SUDHL5 (cell line): ENCODE measurements around the genes FAM204A, EIF3A and MCMBP.

DNA sequence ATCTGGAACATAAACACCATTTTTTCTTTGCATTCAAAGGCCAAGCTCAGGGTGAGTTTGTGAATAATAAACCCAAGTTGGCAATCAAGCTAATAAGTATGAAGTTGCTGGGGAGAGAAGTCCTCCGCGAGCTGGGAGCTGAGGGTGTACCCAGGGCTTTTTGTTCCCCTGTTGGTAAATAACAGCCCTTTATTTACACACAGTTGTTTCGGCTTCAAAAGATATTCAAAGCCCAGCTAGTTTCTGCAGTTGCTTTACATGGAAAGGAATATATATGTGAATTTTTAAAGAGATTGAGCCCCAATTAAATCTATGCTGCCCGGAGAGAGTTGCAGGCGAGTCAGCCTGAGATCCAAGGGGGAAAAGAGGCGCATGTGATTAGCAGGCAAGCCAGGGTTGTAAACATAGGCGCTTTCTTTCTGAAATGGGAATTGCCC, 70.3 kb downstream of the FAM204A start:
- PRO-cap = no peak

DNA sequence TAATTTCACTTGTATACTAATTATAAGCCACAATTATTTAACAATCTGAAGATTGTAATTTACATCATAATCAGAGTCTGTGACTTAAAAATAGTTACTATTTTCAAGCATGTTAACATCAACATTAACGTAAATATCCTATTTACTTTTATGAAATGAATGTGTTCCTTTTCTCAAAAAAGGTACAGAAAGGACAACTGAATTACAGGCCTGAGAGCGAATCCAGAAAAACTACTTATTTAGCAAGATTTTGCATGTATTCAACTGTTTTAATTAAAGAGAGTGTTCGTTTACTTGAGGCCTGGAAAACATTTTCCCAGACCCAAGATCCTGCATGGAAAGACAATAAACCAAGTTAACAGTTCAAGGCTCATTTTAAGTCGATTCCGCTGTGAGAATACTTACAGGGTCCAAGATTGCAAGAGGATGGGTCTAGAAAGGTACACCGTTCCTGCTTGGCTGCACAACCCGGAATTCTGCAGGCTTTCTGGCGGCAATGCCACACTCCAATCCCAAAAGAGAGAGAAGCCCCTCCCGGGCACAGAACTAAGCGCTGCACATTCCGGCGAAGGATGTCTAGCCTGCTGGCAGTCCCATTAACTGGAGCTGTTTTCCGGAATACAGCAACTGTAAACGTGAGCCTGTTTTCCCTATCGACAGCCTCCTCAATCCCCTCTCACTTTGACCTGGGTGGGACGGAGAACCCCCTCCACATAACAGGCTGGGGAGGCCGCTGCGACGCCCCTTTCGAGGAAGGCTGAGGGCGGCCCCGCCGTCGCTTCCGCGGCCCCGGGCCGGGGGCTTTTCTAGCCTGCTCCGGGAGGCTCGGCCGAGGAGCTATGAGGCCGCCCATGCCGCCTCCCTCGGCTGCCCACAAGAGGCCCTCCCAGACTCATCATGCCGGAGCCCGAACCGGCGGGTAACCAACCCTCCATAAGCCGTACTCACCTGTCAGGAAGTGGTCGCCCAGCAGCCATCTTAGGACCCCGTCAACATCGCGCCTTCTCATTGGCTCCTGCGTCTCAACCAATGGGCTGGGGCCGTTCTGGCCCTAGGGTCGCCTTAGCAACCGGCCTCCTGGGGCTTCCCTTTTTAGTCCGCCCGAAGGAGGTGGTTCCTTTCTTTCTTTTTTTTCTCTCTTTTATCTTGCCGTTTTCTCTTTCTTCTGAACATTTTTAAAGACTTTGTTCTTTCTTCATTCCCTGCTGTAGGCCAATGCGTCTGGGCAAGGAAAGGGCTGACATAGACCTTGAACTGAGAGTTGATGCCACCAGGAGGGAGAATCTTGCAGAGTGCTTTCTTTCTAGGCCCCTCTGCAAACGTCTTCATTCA, at the start of gene FAM204A:
Gene FAM204A, minus strand, starts transcription at position 1,003 of the 1,332 bp plus-strand sequence.
- PRO-cap = unidirectional peak, minus-strand start at position 999 of the sequence

GRCh38 chr10:118572360-118572689, 23.1 kb downstream of the PRLHR start:
- PRO-cap = no peak

DNA sequence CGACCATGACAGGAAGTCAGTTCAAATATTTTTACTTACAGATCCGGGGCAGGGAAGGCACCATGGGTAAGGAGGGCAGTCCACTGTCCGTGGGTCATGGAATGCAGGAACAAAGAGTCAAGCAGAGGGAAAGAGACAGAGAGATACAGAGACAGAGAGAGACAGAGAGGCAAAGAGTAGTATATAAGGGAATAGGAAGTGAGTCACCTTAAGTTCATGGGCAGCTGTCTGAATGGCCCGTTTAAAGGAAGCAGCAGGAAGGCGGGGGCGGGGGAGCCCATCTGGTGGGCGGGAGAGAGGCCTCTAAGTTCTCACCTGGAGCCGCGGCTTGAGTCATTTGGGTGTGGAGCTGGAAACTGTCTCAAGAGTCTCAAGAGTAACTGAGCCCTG, 85.2 kb upstream of the CACUL1 start:
- PRO-cap = no peak

- PRO-cap = no peak
These were observed 8.7 kb downstream of the NANOS1 start for GRCh38 chr10:119038096-119038631.

GRCh38 chr10:119041870-119043068, 12.8 kb downstream of the NANOS1 start:
- PRO-cap = no peak

DNA sequence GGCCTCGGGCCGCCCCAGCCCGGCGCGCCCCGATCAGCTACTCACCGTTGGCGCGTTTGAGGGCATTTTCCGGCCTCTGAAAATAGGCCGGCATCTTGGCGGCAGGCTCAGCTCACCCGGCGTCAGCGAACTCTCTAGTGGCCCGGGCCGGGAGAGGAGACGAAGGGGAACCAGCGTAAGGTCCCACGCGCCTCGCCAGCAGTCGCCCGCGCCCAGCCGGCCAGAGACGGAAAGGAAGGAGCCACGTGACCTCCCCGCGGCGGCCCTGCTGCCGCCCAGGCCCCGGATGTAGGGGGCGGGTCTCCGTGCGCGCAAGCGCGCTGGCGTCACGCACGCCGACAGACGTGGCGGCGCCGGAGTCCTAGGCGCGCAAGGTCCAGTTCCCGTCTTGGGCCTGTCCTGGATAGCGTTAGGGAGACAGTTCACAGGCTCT, at the start of gene EIF3A:
Gene EIF3A, minus strand, starts transcription at position 235 of the 433 bp plus-strand sequence.
- PRO-cap = bidirectional peak, plus-strand start at position 379 of the sequence, minus-strand start at position 139 of the sequence

DNA sequence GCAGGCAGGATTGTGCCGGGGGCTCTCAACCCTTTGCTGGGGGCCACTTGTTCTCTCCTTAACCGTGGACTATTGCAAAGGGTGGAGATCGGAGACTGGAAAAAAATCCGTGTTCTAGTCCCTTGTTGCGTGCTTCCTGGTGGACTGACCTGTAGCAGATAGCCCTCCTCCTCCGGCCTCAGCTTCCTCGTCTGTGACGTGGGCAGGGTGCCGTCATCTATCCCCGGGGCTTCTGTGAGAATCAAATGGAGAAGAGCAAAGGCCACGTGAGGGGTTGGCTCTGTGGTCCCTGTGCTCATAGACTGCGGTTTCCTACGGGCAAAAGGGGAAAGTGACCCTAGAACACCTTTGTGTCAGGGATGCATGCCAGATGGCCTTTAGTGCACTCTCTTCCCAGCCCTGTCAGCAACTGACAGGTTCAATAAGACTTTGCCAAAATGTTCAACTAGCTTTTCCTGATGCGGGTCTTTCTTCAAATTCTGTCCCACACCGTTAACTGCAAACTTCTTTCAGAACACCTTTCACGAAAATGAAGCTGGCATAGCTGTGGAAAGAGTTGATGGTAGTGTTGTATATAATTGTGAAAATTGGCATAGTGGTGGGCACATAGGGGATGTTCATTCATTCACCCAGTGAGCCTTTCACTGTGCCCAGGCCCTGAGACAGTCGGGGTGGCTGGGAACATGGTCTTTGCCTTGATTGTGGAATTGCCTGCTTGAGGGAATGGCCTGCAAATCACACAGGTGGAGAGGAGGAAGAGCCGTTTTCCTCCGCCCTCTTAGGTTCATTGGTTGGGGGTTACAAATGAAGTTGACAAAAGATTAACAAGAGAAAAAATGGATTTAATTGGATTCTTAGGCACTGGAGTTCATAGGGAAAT, 33.9 kb downstream of the GRK5 start:
- PRO-cap = no peak

GRCh38 chr10:119250630-119251626, 43.6 kb downstream of the GRK5 start:
- PRO-cap = no peak

- PRO-cap = bidirectional peak, plus-strand start at chr10:119305959, minus-strand start at chr10:119306065; bidirectional peak, plus-strand start at chr10:119306181, minus-strand start at chr10:119306227; bidirectional peak, plus-strand start at chr10:119306349, minus-strand start at chr10:119306342
These were observed 98.5 kb downstream of the GRK5 start for GRCh38 chr10:119305575-119306557.

DNA sequence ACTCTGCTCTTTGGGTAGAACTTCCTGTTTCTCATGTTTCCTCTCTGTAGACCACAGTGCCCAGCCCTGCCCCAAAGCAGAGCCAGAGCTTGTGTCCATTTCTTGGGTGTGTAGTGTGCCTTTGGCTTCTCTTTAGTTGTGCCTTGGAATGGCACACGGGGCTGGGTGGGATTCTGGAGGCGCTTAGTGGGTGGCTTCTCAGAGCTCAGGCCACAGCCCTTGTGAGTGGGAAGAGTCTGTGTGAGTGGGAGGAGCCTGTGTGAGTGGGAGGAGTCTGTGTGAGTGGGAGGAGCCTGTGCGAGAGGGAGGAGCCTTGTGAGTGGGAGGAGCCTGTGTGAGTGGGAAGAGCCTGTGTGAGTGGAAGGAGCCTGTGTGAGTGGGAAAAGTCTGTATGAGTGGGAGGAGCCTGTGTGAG, 152.8 kb downstream of the GRK5 start:
- PRO-cap = no peak

- PRO-cap = no peak
These were observed 99.1 kb downstream of the RGS10 start for GRCh38 chr10:119443254-119443978.

DNA sequence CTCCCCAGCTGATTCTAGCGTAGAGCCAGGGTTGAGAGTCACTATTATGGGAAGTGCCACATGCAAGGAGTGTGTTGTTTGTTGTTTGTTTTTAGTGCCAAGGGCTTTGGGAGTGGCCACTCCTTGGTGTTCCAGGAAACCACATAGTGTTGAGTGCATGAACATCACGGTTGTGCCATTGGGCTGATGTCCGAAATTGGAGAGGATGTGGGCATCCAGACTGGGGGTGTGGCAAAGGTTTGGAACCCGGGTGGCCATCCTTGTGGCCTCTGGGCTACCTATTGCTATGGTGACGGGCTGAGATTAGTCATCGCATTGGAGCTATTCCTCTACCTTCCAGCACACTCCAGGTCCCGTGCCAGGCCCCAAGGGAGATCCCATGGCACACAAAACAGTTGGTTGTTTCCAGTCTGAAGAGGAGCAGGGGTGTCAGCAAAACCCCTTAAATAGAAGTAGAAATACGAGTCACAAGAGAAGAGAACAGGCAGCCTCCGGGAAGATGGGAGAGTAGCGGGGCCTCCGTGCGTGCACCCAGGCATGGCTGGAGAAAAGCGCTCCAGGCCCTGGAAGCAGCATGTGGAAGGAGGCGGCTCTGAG, 92.4 kb downstream of the RGS10 start:
- PRO-cap = no peak

GRCh38 chr10:119509914-119510720, 32.4 kb downstream of the RGS10 start:
- PRO-cap = no peak

DNA sequence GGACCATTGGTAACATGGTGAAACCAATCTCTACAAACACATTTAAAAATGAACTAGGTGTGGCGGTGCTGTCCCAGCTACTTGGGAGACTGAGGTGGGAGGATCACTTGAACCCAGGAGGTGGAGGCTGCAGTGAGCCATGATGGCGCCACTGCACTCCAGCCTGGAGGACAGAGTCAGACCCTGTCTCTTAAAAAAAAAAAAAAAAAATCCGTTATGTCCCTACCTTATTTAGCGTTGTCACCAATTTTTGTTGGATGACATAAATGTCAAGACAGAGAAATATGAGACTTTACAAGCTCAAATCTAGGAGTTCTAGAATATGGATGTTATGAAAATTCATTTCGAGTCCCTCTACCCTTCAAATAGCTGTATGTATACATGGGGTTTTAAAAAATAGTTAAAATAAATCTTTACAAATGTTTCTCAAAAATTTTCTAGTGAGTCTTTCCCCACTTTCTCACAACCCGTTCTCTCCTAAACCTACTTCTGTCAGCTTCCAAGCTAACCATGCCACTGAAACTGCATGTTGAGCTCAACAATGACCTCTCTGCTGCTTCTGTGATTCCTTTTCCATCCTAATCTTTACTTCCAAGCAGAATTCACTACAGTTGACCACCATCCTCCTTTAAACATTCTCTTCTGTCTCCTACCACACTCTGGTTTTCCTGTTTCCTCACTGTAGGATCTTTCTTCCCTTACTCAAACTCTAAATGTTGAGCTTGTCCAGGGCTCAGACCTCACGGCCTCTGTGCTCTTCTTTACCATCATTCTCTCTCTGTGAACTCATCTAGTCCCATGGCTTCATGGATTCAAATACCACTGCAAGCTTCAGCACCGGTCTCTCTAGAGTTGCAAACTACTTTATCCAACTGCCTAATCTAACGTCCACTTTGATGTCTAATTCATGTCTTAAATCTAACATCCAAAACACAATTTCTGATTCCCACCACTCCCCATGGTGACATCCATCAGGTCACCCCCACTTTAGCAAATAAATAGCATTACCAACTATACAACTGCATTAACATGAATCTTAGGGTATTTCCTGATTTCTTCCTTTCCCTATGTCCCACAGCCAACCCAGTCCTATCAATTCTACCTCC, 11.2 kb downstream of the TIAL1 start:
- PRO-cap = no peak

DNA sequence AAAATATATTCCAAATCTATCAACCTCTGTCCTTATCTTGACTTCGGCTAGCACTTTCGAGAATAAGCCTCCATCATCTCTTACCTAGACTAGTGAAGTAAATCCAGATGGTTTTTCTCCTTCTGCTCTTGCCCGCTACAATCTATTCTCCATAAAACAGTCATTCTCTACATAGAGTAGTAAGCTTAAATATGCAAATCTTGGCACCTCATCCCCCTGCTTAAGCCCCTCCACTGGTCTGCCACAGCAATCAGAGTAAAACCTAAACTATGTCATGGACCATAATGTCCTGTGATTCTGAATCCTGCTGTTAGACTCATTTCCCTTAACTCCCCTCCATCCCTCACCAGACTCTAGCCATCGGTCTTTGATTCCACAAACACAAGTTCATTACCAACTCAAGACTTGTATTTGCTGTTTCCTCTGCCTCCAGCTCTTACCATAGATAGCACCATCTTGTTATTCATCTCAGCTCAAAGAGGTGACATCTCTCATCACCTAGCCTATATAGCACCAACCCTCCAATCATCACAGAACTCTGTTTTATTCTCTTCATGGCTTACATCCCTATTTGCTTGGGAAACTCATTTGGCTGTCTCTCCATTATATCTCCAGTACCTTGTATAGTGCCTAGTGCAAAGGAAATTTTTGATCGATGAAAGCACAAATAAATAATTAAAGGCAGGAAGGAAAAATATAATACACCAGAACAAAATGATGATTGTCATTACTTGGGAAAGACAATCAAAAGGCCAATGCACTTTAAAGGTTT, 10.2 kb downstream of the TIAL1 start:
- PRO-cap = no peak

- PRO-cap = no peak
These were observed 6.5 kb downstream of the BAG3 start for GRCh38 chr10:119657655-119658100.

DNA sequence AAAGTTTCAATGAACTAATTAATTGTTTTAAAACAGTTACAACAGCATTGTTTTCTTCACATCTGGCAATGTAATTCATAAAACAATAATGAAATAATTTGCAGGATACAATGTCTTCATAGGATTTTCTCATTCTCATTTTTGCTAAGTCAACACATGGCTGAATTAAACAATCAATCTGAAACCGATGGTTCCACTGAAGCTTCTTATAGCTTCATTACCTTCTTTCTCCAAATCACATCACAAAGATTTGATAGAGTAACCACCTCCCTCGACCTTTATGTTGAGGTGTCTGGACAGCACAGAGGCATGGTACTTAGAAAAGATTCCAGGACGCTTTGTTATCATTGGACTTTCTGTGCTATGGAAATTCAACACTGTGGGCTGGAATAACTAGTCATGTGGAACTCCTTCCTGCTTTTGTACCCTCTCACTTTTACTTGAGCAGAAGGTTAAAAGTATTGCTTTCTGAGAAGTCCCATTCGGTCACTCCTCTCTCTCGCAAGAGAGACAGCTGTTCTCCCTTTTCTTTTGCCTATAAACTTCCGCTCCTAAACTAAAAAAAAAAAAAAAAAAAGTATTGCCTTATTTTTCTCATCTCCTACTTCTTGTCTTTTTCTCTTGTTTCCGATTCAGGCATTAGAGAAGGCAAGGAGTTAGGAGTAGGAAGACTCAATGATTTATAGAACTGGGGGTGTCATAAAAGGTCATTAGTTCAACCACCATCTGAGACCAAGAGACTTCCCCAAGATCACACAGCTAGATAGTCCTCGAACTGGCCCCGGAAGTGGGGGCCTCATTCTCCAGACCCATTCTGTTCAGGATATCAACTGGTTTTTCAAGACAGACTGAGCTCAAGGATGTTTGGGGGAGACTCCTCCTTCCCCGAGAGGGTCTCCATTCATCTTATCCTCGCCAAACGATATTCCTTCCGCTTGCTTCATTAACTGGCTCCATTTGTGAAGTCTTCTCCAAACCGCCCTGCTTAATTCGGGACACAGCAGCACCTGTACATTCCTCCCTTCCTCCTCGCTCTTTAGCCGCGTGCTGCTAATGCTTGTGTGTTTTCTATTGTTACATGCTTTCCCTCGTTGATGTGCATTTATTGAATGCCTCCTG, 1.1 kb upstream of the INPP5F start:
- PRO-cap = no peak

DNA sequence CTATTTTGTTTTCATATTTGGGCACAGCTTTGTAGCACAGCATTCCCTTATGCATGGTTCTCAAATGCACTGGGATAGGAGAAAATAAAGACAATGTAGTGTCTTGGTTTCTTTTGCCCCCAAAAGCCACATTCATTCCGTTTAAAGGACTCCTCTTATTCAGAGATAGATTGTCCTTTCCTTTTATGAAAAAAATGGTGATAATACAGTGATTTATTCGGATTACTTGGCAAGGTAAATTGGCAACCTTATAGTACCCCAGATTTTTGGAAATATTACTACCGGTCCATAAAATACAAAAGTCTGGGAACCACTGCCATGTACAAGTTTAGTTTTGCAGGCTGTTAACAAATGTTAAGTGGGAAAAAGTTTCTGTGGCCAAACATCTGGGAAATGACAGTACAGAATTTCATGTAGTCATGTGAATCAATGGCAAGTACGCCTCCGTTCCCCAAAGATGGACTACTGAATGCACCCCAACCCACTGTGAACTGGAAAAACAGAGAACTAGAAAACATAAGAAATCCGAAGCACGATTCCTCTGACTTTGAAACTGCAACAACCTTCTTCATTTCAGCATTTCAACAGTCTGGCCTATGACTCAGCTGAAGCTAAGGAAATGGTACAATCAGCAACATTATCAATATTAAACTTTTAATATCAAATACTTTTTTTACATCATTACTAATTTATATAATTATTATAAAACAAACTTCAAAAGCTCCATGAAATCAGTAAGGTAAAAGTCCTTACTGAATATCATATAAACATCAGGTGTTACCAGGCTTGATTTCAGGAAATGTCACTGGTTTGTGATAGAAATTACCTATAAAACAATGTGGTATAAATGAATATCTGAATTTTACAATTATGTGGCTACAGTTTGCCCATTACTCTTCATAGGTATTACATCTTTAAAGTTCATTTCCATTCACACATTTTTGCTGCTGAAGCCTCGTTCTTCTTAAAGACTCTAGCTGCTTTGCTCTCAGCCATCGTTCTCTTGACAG, 41.8 kb downstream of the MCMBP start:
- PRO-cap = no peak

GRCh38 chr10:119872752-119873999, at the start of gene MCMBP:
Gene MCMBP, minus strand, starts transcription at chr10:119872843.
- PRO-cap = bidirectional peak, plus-strand start at chr10:119872973, minus-strand start at chr10:119872843; unidirectional peak, plus-strand start at chr10:119873500